PC-3 (cell line): ENCODE data around the genes PRDM13 and BVES.

GRCh38 chr6:93416488-93417037 is 2.8 kb downstream of the EPHA7 start:
- RAMPAGE, long total RNA, result no peak

- RAMPAGE, long total RNA, result no peak
Observed at GRCh38 chr6:94558952-94559516, 1018.3 kb upstream of the MANEA start.

DNA sequence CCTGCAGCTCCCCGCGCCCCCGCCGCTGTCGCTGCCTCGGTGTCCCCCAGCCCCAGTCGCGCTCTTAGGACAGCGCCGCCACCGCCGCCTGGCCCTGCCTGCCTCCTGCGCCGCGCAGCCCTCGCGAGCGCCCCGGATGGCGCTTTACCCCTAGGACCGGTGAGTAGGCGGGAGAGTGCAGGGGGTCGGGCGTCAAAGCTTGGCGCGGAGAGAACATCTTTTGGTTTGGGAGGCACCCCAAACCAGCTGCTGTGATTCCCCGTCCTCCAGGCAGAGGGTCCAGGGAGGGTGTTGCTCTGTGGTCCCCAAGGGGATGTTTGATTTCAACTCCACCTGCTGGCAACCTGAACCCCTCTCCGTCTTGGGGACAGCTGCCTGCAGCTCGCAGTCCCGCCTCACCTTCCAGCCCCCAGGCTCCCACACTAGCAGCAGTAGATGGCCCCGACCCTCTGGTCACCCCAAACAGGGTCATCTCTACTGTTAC is 322 bp downstream of the FUT9 start:
- RAMPAGE, long total RNA, result no peak

GRCh38 chr6:96608039-96608543 is 45.2 kb downstream of the FHL5 start:
- RAMPAGE, long total RNA, result no peak

- RAMPAGE, long total RNA, result no peak
Observed at GRCh38 chr6:96836668-96836834, 726 bp downstream of the GPR63 start.

DNA sequence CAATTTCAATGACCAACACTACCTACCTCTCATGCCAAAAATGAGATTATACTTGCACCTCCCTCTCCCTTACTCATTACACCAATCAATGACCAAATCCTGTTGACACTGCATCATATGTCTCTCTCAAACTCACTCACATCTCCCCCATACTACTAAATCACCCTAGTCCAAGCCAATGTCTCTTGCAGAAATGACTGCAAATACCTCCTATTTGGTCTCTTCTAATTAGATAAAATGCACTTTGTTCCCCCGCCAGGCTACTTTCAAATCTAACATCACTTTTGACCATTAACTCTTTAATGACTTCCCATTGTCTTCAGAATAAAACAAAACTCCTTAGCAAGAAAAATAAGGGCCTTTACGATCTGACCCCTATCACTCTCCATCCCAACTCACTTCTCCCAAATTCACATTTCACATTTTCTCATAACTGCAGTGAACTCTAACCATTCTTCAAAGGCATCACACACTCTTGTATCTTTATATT is 4.6 kb downstream of the NDUFAF4 start:
- RAMPAGE, long total RNA, result no peak

DNA sequence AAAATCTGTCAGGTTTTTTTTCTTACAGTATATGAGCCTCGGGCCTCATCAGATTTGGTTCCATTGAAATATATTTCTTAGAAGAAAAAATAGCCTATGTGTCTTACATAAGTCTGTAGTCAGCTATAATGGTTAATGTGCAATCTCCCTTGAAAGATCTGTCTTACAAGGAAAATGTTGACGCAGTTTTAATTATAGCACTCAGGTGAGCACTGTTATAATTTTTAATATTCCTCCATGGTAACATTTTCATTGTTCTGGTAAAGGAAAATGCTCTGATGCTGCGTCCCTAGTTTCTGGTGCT is 178.5 kb downstream of the MMS22L start:
- RAMPAGE, long total RNA, result no peak

DNA sequence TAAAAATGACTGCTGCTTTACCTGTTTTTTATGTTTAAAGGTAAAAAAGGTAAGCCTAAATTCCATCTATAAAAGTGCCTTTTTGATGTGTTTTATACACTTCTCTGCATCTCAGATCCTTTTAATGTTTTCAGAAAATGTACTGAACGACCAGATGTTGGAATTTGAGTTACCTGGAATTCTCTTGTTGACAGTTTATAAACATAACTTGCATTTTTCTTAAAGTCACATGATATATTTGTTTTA is 124.2 kb upstream of the MMS22L start:
- RAMPAGE, long total RNA, result no peak

GRCh38 chr6:97594748-97595248 is 311.8 kb upstream of the MMS22L start:
- RAMPAGE, long total RNA, result no peak

GRCh38 chr6:98836888-98837436 is 2.6 kb downstream of the POU3F2 start:
- RAMPAGE, long total RNA, result no peak

- RAMPAGE, long total RNA, result no peak
Observed at GRCh38 chr6:98847843-98848555, 13.6 kb downstream of the POU3F2 start.

- RAMPAGE, long total RNA, result no peak
Observed at GRCh38 chr6:99400491-99400781, 6.4 kb upstream of the COQ3 start.

DNA sequence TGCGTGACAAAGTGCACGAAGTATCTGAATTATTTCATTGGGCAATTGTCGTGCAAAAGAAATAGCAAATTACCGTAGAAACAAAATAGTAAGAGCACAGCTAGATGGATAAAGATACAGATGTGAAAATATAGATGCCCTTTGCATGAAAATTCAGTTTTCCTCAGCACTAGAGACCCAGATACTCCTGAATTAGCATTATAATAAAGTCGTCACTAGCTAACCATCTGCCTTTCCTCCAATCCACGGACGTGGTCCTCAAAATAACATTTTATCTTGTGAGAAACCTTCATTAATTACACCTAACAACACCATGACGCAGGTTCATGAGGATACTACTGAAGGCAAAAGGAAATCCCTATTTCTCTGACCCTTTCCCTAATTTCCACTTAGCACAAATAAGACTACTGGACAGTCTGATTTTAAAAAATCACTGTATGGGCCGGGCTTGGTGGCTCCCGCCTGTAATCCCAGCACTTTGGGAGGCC is 1.3 kb upstream of the PNISR start:
- RAMPAGE, long total RNA, result no peak

DNA sequence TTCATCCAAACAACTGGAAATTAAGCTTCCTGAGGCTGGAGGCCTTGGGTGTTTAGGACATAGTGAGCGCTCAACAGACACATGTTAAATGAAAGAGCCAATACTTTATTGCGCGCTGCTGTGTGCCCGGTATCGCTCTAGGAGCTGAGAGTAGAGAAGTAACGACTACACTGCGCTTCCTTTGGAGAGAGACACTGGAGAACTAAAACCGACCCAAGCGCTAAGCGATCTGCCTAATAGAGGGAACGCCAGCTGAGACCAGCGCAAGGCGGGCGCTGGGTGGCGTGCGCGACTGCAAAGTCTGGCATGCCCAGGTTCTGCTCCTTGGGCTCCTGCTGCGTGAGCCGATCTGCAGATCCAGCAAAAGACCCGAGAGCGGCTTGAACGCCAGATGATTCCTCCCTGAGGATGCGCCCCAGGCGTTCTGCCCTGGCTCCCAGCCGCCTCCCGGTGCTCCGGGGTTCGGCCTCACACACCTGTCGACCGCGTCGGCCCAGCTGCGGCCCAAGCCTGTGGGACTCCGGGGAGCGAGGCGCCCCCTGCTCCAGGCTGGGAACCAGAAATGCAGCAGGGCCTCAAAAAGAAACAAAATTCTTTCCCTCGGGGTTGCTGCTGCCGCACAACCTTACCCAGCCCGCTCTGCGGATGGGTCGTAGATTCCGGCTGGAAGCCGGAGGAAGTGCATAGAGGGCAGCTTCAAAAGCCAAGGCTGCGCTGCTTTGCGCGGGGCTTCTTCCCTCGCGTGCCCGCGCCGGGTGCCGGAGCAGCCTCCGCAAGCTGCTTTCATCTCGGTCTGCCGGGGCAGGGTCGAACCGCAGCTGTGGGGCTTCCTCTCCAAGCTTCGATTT is 18.0 kb upstream of the PRDM13 start:
- RAMPAGE, long total RNA, result no peak

DNA sequence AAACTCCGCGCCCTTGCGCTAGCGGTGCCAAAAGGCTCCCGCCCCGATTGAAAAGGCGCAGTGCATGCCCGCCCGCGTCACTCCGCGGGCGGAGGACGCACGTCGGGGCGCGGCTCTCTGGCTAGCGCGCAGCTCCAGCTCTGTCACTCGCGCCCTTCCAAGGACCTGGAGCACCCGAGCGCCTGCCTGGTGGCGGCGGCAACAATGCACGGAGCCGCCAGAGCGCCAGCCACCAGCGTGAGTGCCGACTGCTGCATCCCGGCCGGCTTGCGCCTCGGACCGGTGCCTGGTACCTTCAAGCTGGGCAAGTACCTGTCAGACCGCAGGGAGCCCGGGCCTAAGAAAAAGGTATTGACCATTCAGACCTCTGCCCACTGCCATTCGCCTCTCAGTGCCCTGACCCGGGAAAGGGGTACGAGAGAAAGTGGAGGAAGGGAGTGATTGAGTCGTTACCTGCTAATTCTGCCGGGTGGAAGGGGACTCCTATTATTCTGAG is at the start of gene PRDM13:
TSS of gene PRDM13 (plus strand) at position 3 of the 496 bp plus-strand sequence.
- RAMPAGE, long total RNA, result no peak

DNA sequence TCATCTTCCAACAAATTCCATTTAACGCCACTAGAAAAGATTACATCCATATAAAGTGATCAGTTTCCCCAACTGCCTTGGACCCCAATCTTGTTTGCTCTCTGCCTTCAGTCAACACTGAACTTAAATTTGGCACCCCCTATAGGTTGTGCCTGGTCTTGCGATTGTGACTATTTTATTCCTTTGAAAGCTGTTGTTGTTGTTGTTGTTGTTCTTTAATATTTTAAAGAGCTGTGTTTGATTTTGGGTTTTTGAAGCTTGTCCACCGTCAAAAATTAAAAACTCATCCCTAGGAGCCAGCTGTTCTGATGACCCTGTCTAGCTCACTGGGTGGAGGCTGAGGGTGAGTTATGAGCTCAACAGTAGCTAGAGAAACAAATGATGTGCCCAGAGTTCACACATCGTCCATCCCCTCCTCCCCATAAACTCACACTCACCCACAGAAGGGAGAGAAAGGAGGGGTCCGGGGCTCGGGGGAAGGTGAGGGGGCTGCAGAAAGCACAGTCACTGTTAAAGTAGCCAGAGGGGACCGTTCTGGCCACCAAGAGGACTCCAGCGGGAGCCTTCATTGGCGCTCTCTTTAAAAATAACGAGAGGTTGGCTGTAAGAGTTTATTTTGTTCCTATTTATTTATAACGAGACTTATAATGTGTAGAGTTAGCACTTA is 4.0 kb downstream of the SIM1 start:
- RAMPAGE, long total RNA, result no peak

- RAMPAGE, long total RNA, result no peak
Observed at GRCh38 chr6:100487944-100488295, 23.2 kb upstream of the SIM1 start.

- RAMPAGE, long total RNA, result no peak
Observed at GRCh38 chr6:103675706-103676091, 1184.0 kb downstream of the HACE1 start.

- RAMPAGE, long total RNA, result no peak
Observed at GRCh38 chr6:104956129-104956412, 836 bp upstream of the LIN28B start.

GRCh38 chr6:105136386-105137422 is at the start of gene BVES:
Gene BVES (minus strand): TSS chr6:105137157.
- RAMPAGE, long total RNA, result no peak